Iris pigment epithelial cell (primary cell): ENCODE data around the gene B4GAT1.

GRCh38 chr11:65791507-65792167 is 4.8 kb downstream of the OVOL1 start:
- RRBS: no CpG with 5 or more reads among the region's 17 CpGs

- RRBS: under 1% methylated on average over 8 of the region's 22 CpGs
Observed at GRCh38 chr11:65860930-65861213, 639 bp downstream of the MUS81 start.

GRCh38 chr11:65871941-65872420 is 619 bp downstream of the EFEMP2 start:
- RRBS: 4% methylated on average over 6 of the region's 14 CpGs

GRCh38 chr11:65873309-65874294 is 1.0 kb upstream of the EFEMP2 start:
- RRBS: 2% methylated on average over 7 of the region's 60 CpGs

- RRBS: no CpG with 5 or more reads among the region's 5 CpGs
Observed at GRCh38 chr11:65958240-65958814, 3.2 kb upstream of the SART1 start.

GRCh38 chr11:65967163-65967970 is 5.8 kb downstream of the SART1 start:
- RRBS: 96% methylated on average over 6 of the region's 37 CpGs

- RRBS: no CpG with 5 or more reads among the region's 18 CpGs
Observed at GRCh38 chr11:66020877-66021514, 5.3 kb downstream of the CATSPER1 start.

DNA sequence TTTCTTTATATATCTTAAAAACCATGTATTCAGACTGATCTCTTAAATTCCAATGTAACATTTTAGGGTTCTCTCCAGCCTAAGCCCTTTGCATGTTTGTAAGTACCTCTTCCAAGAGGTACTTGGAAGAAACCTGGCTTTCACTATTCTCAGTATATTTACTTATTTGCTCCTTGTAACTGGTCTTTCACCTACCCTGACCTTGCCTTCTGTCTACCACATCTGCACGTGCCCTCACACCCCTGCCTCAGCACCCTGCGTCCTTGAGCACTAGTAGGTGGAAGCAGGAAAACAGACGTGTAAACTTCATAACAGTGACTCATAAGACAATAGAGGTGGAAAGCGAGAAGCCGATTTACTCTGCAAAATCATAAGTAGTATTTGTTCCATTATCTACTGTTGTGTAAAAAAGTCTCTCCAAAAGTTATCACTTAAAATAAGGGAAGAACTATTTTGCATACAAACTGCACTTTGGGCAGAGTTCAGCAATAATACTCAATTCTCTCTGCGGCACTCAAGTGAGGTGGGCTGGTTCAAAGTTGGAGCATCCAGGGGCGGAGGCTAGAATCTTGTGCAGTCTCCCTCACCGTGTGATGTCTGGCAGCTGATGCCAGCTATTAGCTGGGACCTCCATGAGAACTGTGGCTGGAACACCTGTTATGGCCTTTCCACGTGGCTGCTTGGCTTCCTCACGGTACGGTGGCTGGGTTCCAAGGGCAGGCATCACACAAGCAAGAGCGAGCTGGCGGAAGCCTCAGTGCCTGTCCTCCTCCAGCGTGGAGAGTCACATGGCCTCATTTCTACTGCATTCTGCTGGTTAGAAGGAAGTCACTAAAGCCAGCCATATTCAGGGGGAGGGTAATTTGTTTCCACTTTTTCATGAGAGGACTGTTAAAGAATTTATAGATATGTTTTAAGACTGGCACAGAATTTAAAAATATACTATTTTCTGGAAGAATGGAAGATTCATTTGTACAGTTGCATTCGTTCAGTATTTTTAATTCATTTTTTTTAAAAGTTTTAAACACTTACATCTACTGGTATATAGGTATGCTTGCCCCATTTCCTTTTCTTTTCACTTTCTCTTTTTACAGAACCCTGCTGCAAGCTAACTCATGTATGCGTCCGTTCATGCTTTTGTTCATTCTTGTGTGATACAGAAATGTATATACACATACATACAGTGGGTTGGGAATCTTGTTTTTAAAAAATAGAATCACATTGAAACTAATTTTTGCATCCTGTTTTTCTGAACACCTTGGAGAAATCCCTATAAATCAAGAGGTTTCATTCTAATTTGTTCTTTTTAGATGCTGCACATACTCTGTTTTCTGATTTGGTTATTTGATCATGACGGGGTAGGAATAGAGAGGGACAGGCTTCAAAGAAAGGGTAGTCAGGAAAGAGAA is 30.6 kb downstream of the PACS1 start:
- RRBS: no CpG with 5 or more reads among the region's 18 CpGs

GRCh38 chr11:66222406-66223234 is 34.9 kb upstream of the KLC2 start:
- RRBS: no CpG with 5 or more reads among the region's 24 CpGs

GRCh38 chr11:66282014-66283288 is 4.5 kb downstream of the CNIH2 start:
- RRBS: no CpG with 5 or more reads among the region's 50 CpGs

GRCh38 chr11:66347354-66348521 is at the start of gene B4GAT1:
Gene B4GAT1 (minus strand): TSS chr11:66347629.
- RRBS: 2% methylated on average over 27 of the region's 111 CpGs

DNA sequence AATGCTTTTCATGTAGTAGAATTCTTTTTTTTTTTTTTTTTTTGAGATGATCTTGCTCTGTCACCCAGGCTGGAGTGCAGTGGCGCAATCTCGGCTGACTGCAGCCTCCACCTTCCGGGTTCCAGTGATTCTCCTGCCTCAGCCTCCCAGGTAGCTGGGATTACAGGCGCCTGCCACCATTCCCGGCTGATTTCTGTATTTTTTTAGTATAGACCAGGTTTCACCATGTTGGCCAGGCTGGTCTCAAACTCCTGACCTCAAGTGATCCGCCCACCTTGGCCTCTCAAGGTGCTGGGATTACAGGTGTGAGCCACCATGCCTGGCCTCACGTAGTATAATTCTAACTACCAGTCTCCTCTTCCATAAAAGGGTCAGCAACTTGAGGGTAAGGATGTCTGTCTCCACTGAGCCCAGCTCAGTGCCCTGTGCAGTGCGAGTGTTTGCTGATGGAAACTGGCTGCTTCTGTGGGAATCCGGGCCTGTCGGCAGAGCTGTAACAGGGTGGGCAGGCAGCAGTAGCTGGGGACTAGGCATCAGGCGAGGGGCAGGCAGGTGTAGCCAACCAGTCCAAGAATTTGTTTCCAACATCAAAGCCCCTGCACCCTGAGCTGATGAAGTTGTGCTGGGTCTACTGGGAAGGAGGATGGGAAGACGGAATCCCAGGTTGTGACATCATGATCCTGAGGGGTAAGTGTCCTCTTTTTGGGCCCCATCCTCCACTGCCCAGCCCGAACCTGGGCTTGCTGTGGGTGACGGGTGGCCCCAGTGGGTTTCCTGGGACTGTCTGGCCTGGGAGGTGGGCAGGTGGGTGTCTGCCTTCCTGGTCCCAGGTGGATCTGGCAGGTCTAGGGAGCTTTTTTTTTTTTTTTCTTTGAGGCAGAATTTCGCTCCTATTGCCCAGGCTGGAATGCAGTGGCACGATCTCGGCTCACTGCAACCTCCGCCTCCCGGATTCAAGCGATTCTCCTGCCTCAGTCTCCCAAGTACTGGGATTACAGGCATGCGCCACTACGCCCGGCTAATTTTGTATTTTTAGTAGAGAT is 11.2 kb downstream of the SLC29A2 start:
- RRBS: no CpG with 5 or more reads among the region's 23 CpGs

DNA sequence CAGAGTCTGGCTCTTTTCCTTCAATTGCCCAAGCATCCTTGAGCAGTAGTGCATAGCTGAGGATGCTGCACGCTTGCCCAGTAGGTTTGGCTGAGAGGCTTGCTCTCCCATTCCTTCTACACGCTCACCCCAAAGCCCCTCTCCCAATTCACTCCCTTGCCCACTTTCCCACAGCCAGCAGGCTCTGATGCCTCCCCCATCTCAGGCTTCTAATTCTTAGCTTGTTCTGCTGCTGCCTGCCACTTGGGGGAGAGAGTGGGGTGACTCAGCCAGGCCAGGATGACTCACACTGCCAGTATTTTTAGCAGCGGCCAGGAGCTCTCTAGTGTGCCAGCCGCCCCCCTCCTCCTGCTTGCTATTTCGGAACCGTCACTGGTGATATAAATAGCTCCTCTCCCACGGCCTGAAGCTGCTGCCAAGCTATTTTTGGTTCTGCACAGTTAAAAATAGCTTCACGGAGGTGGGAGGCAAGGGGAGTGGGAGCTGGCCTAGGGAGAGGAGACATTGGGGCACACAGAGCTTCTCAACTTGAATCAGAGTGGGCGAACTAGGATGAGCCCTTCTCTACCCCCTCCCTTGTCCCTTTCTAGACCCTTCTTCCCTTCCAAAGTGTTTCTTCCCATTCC is 2.7 kb upstream of the NPAS4 start:
- RRBS: no CpG with 5 or more reads among the region's 9 CpGs

DNA sequence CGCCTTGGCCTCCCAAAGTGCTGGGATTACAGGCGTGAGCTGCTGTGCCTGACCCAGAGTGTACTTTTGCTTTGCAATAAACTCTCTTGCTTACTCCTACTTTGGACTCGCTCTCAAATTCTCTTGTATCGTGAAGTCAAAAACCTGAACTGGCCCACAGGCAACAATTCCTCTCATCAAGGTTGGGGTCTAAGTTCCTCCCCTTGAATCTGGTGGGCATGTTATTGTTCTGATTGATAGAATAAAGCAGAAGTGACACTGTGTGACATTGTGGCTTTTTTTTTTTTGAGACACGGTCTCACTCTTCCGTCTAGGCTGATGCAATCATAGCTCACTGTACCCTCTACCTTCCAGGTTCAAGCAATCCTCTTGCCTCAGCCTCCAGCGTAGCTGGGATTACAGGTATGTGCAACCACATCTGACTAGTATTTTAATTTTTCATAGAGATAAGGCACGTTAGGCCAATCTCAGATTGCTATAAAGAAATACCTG is 8.9 kb upstream of the PELI3 start:
- RRBS: no CpG with 5 or more reads among the region's 8 CpGs

DNA sequence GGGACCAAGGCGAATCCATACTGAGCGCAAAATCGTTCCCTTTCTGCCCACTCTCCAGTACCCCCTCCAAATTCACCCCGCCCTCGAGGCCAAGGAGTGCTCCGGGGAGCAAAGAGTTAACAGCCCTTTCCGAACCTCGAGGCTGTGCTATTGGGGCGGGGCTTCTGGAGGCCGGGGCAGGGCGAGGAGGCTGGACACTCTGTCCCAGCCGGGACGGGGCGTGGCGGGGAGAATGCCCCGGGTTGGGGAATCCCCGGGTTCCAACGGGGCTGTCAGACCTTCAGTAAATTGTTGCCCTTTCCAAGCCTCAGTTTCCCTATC is 239 bp downstream of the DPP3 start:
- RRBS: 3% methylated on average over 9 of the region's 18 CpGs

DNA sequence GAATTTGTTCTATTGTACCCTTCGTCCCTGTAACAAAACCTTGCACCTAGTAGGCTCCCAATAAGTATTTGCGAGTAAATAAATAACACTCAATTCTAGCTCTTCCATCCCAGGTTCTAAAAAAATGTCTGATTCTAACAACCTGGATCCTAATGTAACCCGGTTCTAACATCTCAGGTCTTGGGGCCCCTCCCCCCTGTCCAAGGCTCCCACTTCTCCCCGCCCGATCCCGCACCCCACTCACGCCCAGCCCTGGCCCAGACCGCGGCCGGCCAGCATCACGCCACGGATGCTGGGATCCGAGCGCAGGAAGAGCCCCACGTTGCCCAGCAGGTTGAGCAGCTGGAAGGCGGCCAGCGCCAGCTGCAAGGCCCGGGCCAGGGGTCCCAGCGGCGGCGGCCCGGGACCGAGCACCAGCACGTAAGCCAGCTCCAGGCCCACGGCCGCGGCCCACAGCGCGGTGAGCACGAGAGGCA is 331 bp downstream of the ZDHHC24 start:
- RRBS: no CpG with 5 or more reads among the region's 30 CpGs

- RRBS: no CpG with 5 or more reads among the region's 8 CpGs
Observed at GRCh38 chr11:66607735-66608181, 8.7 kb upstream of the RBM14 start.

- RRBS: no CpG with 5 or more reads among the region's 7 CpGs
Observed at GRCh38 chr11:66630004-66630555, 8.4 kb upstream of the RBM4 start.

DNA sequence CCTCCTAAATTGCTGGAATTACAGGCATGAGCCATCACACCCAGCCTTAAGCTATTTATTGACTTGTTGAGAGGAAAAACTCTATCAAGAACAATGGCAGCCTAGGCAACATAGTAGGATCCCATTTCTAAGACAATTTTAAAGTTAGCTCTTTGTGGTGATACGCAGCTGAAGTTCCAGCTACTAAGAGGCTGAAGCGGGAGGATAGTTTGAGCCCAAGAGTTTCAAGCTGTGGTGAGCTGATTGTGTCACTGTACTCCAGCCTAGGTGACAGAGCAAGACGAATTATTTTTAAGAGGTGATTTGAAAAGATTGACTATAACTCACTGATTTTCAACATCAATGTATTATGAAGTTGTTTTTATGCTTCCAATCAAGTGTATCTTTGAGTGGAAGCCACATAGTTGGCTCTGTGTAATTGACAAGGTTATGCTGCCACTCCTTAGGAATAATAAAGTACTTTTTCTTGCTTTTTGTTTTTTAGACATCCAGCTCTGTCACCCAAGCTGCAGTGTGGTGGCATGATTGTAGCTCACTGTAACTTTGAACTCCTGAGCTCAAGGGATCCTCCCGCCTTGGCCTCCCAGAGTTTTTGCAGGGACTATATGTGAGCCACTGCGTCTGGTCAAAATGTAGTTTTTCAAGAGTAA is 10.9 kb downstream of the RBM4 start:
- RRBS: no CpG with 5 or more reads among the region's 5 CpGs

GRCh38 chr11:66715178-66715731 is 13.8 kb downstream of the SPTBN2 start:
- RRBS: no CpG with 5 or more reads among the region's 8 CpGs